ENCODE measurements around a stretch of chr6.

- PRO-cap: no peak
Measured at GRCh38 chr6:35687185-35687456, 1.6 kb downstream of the FKBP5 start.

DNA sequence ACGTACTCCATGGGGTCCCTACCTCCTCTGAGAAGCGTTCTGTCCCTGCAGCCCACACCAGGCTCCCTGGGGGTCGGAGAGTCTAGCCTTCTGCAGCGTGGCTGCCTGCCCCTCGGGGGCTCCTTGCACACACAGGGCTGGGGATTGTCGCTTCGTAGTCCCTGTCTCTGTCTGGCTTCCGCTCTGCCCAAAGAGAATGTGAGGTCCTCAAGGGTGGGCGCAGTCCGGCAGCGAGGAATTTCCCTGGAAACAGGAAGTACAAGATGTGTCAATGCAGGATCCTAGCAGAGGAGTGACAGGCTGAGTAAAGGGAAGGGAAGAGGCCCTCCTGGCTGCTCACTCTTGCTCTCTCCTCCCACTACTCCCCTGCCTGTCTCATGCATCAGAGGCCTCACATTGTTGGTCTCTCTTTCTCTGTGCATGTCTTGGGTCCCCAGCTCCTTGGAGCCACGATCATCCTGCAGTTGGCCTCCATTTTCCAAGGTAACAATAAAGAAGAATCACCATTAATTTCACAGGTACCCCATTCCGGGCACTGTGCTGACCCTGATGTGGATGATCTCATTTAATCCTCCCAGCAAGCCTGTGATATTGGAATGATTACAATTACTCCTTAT lies 16.4 kb upstream of the ARMC12 start:
- PRO-cap: unidirectional peak, minus-strand start at position 294 of the sequence

DNA sequence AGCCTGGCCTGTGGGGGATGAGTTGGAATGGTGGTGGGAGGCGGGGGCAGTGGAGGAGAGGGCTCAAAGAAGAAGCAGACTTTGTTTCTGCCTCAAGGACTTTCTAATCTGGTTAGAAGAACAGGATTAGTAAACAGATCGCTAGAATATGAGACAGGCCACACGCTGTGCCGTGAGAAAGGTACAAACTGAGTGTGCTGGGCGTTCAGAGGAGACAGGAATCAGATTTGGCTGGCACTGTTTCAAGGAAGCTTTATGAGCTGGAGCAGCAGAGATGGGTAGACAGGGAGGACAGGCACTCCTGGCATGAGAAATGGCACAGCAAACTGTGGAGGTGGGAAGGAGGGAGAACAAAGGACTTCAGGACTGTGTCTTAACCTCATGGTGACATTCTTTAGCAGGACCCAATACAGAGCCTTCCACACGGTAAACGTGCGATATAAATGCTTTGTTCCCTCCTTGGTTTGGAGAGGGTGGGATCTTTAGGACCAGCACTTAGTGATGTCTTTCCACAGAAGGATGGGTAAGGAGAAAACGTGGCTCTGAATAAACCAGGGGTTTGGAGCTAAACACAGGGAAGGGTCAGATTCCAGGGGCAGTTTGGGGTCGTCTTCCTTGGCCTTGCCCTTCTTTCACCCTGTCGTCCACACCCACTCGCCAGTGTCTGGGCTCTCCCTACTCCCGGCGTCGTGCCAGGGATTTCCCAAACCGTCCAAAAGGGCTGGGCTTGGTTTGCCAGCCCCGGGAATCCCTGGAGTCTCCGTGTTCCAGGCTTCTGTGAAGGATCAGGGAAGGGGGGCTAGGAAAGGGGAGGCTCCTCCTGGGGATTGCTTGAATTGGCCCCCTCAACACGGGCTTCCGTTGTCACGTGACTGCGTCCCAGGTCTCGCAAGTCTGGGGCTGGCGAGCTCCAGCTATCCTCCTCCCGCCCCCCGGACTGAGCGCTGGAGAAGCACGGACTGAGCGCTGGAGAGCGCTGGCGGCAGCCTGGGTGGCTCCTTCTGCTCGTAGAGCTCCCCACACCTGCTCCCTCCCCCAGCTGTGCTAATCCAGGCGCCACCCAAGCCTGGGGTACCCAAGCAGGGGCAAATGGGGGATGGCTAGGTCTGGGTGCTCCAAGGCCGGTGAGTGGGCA lies 9.7 kb upstream of the ARMC12 start:
- PRO-cap: unidirectional peak, plus-strand start at position 136 of the sequence; unidirectional peak, plus-strand start at position 186 of the sequence; unidirectional peak, plus-strand start at position 271 of the sequence; bidirectional peak, plus-strand start at position 935 of the sequence, minus-strand start at position 961 of the sequence

GRCh38 chr6:35831252-35832157 lies 26.4 kb downstream of the LHFPL5 start:
- PRO-cap: no peak

DNA sequence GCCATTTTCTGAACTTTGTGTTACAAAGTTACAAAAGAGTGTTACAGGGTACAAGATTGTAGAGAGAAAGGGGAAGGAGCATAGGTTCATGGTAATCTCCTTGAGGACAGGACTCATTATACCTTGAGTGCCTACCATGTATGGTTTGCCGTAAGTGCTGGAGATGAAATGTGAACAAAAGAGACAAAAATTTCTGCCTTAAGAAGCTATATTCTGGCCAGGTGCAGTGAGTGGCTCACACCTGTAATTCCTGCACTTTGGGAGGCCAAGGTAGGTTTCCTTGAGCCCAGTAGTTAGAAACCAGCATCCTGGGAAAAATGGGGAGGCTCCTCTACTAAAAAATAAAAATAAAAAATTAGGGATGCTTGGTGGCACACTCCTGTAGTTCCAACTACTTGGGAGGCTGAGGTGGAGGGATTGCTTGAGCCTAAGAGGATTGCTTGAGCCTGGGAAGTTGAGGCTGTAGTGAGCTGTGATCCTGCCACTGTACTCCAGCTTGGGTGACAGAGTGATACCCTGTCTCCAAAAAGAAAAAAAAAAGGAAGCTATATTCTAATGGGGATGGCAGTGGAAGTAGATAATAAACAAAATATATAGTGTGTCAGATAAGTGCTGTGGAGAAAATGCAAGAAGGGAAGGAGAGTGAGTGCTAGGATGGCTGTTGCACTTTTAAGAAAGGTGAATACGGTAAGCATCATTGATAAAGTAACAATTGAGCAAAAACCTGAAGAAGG lies 10.0 kb downstream of the MAPK14 start:
- PRO-cap: no peak

DNA sequence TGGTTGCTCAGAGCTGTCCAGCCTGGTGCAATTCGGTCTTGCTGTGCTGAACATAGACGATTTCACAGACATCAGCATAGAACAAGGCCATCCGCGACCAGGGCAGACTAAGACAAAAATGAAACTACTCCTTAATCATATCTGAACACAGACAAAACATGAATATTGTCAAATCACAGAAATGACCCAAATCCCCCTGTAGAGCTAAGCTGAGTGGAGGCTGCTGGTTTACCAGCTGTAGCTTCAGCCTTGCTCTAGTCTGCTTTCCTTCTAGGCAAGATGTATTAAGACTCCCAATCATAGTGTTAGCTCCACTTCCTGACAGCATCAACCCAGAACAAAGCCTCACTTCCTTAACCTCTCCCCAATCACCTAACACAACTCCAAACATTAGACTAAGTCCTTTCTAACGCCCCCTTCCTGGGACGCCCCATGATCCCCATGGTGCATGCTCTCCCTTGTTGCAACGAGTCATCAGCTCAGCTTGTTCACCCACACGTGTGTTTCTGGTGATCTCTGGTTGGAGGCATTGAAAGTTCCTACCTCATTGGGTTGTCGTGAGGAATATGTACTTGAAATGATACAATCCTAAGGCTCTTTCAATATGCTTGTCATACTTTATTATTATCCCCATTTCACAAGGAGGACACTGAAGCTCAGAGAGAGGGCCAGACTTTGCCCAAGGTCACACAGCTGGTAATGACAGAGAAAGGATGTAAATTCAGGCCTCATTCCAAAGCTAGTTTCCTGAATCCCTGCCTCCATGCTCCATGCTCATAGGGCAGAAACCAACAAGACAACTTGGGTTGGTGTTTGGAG lies 3.4 kb upstream of the MAPK13 start:
- PRO-cap: no peak

DNA sequence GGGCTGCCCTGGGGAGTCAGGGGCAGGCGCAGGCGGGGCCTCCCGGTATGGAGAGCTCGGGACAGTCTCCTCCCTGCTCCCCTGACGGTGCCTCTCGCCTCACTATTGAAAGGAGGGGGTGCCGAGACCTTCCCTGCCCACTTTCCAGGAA lies 994 bp downstream of the MAPK13 start:
- PRO-cap: bidirectional peak, plus-strand start outside the sequence, minus-strand start at position 83 of the sequence

GRCh38 chr6:36131583-36131952 lies 1.3 kb downstream of the MAPK13 start:
- PRO-cap: bidirectional peak, plus-strand start at chr6:36131775, minus-strand start at chr6:36131514

DNA sequence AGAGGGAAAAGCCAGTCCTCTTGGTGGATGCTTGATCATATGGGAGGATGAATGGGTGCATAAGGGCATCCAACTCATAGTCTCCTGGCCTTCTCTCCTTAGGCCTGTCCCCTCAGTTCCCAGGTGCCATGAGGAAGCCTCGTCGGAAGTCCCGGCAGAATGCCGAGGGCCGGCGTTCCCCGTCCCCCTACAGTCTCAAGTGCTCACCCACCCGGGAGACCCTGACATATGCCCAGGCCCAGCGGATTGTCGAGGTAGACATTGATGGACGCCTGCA lies 3.6 kb downstream of the BRPF3 start:
- PRO-cap: no peak

GRCh38 chr6:36345549-36346318 lies 9.0 kb upstream of the BNIP5 start:
- PRO-cap: no peak

DNA sequence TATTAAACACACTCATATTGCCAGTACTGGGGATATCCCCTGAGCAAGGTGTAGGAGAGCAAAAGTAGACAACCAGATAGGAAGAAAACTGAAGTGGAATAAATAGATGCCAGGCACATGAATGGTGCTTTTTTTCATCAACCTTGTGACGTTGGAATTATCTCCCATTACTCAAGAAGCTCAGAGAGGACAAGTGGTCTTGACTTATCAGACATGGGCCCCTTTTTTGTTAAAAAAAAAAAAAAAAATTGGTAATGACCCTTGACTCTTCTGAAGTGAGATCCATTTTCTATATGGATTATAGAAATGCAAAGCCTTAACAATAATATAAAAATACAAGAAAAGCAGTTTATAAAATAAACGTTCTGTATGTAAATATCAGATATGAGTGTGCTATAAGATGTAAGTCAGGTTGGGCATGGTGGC lies 17.1 kb downstream of the SRSF3 start:
- PRO-cap: no peak

DNA sequence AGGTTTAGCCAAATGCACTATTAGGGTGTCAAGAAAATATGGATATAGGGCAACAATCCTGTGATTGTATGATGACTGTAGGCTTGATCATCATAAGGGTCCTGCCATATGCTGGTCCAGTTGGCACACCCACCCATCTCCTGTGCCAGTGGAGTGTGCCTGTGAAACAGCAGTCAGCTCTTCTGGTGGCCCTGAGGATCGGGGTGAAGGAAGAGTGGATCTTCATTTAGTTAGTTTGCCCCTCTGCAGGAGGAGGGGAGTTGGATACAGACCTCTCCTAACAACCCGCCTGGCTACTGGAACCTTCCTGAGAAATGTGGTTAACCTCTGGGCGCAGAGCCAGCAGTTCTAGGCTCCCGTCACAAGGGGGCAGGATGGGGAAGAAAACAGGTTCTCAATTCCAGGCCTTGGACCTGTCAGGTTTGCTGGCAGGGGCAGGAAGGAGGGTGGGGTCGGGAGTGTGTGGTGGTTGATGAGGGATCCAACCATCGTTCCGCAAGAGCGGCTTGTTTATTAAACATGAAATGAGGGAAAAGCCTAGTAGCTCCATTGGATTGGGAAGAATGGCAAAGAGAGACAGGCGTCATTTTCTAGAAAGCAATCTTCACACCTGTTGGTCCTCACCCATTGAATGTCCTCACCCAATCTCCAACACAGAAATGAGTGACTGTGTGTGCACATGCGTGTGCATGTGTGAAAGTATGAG lies 29.2 kb downstream of the SRSF3 start:
- PRO-cap: no peak

- PRO-cap: no peak
Measured at GRCh38 chr6:36666824-36667702, 11.5 kb upstream of the CDKN1A start.

- PRO-cap: no peak
Measured at GRCh38 chr6:36722103-36722437, 24.4 kb downstream of the RAB44 start.

GRCh38 chr6:36757029-36757839 lies 59.6 kb downstream of the RAB44 start:
- PRO-cap: no peak

DNA sequence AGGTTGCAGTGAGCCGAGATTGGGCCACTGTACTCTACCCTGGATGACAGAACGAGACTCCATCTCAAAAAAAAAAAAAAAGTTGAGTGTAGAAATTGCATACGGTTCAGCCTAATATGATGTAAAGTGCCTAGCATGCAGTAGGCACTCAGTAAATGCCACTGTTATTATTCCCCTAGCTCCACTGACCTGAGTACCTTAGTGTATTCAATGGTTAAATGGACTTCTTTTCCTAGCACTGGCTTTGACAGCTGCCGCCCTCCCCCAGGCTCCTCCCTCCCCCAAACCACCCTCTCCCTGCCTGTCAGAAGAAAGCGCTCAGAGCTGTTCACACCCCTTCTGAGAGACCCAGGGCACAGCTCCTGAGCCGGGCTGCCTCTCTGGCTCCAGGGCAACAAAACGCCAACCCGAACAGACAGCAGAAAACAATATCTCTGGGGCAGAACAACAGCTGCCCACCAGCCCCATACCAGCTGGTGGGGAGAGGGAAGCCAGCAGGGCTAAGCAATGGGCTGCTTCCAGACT lies 4.6 kb downstream of the CPNE5 start:
- PRO-cap: no peak

DNA sequence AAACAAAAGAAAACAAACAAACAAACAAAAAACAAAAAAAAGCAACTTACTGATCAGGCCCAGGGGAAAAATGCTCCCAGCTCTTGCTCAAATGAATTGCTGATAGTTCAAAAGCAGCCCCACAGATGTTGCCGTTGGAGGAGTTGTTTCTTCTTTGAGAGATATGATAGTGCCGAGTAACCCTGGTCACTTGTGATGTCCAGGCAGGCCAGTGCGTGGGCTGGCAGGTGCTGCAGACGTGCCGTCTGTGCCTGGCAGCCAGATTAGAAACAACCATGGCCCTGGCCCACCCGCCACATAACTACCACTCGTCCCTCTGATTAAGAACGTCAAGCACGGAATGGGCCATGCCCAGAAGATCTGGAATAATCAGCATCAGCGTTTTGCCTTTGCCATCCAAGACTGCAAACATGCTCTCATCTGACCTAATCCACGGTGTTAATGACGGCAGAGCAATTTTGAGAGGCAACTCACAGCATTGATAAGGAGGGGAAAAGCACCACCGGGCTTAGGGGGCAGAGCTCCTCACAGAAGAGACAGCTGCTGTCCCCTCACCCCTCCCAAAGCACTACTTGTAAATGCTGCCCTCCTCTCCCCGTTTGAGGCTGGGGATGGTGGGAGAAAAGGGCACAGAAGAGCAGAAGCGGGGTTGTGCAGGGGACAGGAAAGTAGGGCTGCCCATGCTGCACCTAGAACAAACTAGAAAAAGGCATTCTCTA lies 5.1 kb upstream of the CPNE5 start:
- PRO-cap: no peak

- PRO-cap: no peak
Measured at GRCh38 chr6:36858352-36859230, 16.0 kb downstream of the PPIL1 start.

DNA sequence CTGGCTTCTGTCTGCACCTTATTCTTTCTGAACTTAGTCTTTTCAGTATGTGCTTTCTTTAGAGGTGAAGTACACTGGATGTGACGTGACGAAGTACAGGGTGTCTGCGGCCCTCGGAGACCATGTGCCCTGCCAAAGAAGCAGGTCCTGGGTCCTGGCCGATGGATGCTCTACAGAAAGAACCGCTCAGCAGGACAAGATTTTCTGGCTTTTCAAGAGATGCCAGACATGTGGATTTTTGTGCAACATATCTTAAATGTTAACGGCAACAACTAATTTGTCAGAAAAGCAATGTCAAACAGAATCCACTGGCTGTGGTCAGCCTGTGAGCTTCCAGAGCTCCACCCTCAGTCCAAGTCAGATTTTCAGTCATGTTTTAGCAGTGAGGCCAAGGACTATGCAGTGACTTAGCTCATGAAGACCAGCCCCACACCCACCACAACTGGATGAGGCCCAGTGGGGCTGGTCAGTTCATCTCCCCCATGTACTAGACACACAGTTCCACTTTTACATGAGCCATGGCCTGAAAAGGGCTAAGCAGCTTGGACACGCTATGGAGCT lies 11.0 kb downstream of the MTCH1 start:
- PRO-cap: no peak

GRCh38 chr6:36975514-36975921 lies 10.5 kb downstream of the MTCH1 start:
- PRO-cap: no peak